ENCODE measurements around the gene VAMP4.

DNA sequence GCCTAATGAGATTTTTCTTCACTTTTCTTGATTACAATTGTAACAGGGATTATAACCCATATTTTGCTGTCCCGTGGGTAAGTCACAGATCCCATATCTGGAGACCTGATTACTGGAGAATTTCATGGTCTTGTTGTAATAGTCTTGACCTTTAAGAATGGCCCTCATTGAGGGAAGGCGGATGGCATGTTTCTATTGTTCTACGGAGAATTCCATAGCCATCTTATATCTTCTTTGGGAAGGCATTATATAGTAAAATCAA is 61.9 kb downstream of the PRRX1 start:
- PRO-cap: no peak
- RAMPAGE, long total RNA: no peak

DNA sequence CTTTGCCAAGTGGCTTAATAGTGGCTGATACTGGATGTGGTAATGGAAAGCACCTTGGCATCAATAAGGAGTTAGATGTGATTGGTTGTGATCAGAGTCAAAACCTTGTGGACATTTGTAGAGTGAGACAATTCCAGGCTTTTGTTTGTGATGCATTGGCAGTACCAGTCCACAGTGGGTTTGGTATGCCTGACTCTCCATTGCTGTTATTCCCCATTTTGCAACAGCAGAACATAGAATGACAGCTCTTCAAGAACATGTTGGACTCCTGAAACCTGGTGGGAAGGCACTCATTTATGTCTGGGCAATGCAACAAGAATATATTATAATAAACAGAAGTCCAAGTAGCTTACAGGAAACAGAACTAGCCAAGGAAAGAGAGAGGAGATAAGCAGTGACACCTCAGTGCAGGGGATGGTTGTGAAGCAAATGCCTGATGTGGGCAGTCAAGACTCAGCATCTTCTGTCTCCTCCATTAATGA is 6.2 kb upstream of the FMO3 start:
- PRO-cap: no peak
- RAMPAGE, long total RNA: no peak

GRCh38 chr1:171186547-171187161 is 1.6 kb downstream of the FMO2 start:
- PRO-cap: no peak
- RAMPAGE, long total RNA: no peak

GRCh38 chr1:171251660-171252220 is 3.4 kb downstream of the FMO1 start:
- PRO-cap: no peak
- RAMPAGE, long total RNA: no peak

GRCh38 chr1:171487887-171488322 is 2.6 kb downstream of the PRRC2C start:
- PRO-cap: no peak
- RAMPAGE, long total RNA: no peak

GRCh38 chr1:171524621-171525196 is 39.4 kb downstream of the PRRC2C start:
- PRO-cap: no peak
- RAMPAGE, long total RNA: start-site peak on the plus strand at chr1:171524873-171524942, 270 and 85 reads in 2 replicates

DNA sequence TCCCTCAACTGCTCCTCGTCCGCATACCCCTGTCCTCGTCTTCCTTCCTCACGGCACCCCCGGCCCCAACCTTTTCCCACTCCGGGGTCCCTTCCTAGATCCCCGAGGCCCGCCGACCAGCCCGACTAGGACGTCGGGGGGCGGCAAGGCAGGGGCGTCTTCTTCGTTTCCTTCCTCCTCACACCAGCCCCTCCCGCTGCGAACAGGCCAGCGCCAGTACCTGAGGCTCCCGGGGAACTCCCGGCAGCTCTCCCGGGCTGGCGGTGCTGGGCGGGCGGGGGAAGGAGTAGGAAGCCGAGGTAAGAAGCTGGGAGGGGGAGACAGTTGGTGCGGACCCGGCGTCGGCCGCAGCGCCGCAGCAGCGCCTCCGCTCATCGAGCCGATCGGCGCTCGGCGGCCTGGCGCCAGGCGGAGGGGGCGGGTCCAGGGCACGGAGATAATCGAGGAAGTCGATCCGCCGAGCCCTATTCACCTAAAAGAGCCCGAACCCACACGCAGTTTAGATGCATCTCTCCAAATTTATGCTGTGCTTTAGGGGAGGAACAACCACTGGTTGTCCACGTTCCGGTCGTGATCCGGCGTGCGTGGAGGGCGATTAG is at the start of gene VAMP4:
Gene VAMP4, minus strand, starts transcription at position 376 of the 599 bp plus-strand sequence.
- PRO-cap: bidirectional peak, plus-strand start at position 467 of the sequence, minus-strand start at position 288 of the sequence
- RAMPAGE, long total RNA: start-site peak on the minus strand centred at position 354 of the sequence, 45 bp wide, 102 and 46 reads in 2 replicates

GRCh38 chr1:171742289-171742976 is 568 bp upstream of the VAMP4 start:
- PRO-cap: bidirectional peak, plus-strand start at chr1:171742409, minus-strand start at chr1:171742421; unidirectional peak, minus-strand start at chr1:171742683
- RAMPAGE, long total RNA: no peak

- PRO-cap: no peak
- RAMPAGE, long total RNA: no peak
Observed at GRCh38 chr1:171743494-171743834, 1.6 kb upstream of the VAMP4 start.

- PRO-cap: no peak
- RAMPAGE, long total RNA: no peak
Observed at GRCh38 chr1:171805526-171805756, 24.0 kb downstream of the METTL13 start.

DNA sequence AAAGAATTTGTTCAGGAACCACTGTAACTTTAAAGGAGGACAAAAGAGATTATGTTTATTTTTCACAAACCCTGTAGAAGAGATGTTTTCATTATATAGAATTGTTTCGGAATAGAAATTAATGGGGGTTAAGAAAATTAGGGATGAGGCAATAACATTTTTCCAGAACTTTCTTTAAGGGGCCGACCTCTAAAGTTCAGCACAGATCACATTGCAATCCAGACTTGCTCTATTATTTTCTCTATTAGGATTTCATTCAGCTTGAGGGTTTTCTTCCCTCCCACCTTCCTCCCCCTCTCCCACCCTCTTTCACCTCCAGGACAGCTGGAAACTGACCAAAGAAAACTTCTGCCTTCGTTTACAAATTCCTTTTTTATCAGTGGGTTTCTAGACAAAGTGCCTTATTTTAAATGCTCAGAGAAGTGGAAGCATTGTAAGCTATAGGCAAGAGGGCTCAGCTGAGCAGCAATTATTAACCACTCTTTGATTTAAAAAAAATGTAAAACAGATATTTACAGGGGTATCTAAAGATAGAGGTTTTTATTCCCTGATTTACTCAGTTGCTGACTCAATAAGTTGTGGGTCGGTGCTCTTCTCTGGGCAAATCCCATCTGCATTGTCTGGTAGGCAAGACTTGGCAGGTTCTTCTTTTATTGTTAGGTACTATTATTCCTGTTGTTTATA is 277.1 kb upstream of the C1orf105 start:
- PRO-cap: no peak
- RAMPAGE, long total RNA: no peak

DNA sequence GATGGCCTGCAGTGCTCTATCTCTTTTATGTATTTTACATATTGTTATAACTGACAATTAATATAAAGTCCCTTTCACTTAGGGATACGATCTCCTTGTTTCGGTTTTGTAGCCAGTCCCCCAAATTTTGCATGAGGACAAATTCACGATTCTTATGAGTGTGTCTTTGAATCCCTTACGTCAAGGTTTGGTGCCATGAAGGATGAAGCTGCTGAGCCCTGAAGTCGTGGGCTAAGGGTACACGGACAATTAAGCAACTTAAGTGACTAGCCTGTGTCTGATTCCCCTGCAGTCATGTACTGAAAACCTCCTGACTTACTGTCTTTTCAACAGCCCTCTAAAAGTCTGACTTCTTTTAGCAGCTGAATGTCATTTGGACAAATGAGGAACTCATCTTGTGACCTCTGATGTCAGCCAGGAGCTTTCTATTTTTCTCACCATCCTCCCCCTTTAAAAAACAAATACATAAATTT is 27.2 kb upstream of the C1orf105 start:
- PRO-cap: no peak
- RAMPAGE, long total RNA: no peak

- PRO-cap: no peak
- RAMPAGE, long total RNA: no peak
Observed at GRCh38 chr1:172398208-172398527, 22.3 kb upstream of the C1orf105 start.

DNA sequence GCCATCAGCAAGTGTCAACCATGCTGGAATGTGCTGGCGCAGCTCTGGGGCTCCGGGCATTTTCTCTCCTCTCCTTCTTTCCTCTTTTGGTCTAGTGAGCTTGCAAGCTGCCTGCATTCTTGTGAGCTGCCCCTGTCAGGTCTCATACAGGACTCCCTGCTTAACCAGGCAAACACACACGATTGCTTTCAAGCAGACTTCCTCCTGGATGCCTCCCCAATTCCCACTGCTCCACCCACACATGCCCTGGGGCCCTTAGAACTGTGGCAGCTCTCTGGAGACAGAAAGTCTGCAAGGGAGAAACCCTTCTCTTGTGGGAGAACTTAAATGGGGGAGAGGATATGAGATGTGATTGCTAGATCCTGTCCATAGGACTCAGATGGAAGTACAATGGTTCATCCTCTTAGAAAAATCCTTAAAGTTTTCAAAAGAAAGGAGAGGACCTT is 35.6 kb upstream of the SUCO start:
- PRO-cap: no peak
- RAMPAGE, long total RNA: no peak

DNA sequence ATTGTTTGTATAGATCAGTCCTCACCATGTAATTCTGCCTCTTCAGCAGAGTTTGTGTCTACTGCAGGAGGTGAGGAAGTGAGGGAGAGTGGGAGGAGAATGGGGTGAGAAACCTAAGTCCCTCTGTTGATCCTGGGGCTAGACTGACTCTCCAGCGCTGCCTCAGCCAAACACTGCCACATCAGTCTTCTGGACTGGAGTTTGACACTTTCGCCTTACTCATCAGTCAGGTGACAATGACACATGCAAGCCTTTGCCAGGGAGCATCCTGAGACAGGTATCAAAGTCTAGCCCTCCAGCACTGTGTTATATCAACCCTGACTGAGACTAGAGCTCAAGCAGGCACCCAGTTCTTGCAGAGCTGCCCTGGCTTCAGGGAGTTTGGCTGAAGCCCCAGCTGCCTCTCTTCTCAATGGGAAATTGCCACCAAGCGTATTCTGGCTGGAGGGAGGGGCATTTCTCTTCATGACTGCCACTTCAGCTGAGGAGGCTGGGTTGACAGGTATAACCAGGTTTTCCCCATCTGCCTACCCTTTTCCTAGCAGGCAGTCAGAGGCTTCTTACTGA is 33.2 kb upstream of the SUCO start:
- PRO-cap: no peak
- RAMPAGE, long total RNA: no peak

- PRO-cap: no peak
- RAMPAGE, long total RNA: no peak
Observed at GRCh38 chr1:172639070-172640075, 19.5 kb upstream of the FASLG start.

DNA sequence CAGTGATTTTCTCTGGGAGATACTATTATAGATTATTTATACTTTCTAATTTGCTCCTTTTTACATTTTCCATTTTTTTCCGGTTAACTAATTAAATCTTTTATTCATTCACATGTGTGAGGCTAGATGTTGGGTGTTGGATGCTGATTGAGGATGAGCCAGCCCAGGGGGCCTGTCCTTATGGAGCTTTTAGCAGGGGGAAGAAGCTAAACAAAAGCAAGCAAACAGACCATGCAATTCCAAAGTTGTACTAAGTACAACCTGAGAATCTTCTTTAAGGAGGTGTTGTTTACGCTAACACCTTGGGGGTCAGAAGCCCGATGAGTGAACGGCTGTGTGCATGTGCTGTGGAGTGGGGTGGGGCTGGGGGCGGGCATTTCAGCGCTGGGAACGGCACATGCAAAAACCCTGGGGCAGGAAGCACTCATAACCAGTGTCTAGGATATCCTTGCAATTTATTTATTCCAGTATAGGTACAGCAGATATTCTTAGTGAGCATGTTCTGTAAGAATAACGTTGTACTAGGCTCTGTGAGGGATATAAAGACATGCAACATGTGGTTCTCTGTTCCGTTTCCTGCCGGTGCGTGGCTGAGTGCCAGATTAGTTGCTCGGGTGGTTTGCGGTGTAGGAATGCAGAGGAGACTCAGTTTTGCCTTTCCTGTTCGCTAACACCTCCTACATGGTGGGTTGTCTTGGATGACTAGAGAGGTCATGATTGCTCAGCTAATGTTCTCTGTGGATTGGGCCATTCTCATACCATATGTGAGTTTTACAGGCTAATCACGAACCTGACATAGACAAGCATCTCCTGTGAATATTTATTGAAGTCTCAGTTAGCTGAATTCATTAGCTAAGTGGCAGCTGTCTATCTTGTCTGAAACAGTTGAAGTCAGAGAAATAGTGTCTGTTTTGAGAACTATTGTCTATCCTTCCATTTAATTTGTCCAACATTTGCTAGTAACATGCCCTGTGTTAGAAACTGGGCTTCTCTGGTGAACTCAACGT is 3.7 kb downstream of the FASLG start:
- PRO-cap: no peak
- RAMPAGE, long total RNA: no peak

GRCh38 chr1:172960283-172960791 is 90.4 kb downstream of the TNFSF18 start:
- PRO-cap: no peak
- RAMPAGE, long total RNA: no peak

GRCh38 chr1:173391077-173391902 is 85.8 kb upstream of the PRDX6 start:
- PRO-cap: no peak
- RAMPAGE, long total RNA: no peak

- PRO-cap: unidirectional peak, plus-strand start at chr1:173476735; bidirectional peak, plus-strand start at chr1:173476819, minus-strand start at chr1:173476794; bidirectional peak, plus-strand start at chr1:173477337, minus-strand start at chr1:173476991
- RAMPAGE, long total RNA: no peak
Observed at GRCh38 chr1:173476399-173477223, 524 bp upstream of the PRDX6 start.

Data from GM23338 (cell line).